Sigmoid colon (tissue), 4 donors: ENCODE measurements around a stretch of chr2.

GRCh38 chr2:239246762-239247406 is 153.9 kb downstream of the HDAC4 start:
- PRO-cap: no peak
- RAMPAGE, long total RNA, 4 experiments: no peak in any of the 4 experiments

DNA sequence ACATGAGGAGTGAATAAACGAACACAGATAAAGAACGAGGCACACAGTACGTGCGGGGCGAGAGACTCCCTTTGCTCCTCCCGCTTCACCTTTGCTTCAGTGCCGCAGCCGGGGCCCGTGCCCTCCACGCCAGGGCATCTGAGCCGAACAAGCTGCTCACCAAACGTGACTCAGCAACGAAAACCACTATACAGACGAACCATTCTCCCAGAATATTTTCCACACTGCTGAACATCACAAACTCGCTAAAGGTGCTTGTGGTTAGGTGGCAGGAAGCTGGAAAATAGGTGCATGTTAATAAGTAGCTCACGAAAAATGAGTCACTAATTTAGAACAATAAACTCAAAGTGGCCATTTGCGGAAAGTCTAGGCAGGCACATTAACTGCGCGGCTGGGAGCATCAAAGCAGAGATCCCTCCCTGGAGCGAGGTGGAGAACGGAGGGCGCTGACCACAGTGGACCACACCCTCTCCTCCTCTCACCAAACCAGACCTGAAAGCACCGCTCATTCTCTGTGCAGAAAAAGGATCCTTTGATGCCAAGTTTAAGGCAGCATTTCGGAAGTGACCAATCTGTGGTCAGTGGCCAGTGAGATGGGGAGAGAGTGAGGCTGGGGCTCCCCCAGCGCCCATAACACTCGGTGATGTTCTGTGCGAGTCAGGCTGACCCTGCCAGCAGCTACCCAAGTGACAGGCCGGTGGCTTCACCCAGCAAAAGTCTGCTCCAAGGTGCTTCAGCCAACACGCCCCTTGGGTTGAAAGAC is 153.2 kb downstream of the HDAC4 start:
- PRO-cap: no peak
- RAMPAGE, long total RNA, 4 experiments: no peak in any of the 4 experiments

DNA sequence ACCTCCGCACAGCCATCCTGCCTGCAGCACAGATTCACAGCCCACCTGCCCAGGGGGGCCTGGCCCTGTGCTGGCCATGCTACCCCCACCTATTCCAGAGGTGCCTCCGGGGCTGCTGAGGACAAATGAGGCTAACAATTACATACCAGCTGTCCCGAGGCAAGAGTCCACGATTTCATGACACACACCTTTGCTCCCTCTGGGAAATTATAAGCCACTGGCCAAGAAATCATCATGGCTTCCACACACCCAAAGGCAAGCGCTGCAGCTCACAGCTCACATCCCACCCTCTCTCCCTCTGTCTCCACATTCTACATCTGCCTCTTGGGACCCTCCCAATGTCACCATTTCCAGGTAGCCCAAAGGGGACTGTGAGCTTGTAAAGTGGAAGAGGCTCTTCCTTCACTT is 134.4 kb downstream of the HDAC4 start:
- PRO-cap: no peak
- RAMPAGE, long total RNA, 4 experiments: no peak in any of the 4 experiments

- PRO-cap: no peak
- RAMPAGE, long total RNA, 4 experiments: no peak in any of the 4 experiments
Observed at GRCh38 chr2:239269238-239269805, 131.5 kb downstream of the HDAC4 start.

DNA sequence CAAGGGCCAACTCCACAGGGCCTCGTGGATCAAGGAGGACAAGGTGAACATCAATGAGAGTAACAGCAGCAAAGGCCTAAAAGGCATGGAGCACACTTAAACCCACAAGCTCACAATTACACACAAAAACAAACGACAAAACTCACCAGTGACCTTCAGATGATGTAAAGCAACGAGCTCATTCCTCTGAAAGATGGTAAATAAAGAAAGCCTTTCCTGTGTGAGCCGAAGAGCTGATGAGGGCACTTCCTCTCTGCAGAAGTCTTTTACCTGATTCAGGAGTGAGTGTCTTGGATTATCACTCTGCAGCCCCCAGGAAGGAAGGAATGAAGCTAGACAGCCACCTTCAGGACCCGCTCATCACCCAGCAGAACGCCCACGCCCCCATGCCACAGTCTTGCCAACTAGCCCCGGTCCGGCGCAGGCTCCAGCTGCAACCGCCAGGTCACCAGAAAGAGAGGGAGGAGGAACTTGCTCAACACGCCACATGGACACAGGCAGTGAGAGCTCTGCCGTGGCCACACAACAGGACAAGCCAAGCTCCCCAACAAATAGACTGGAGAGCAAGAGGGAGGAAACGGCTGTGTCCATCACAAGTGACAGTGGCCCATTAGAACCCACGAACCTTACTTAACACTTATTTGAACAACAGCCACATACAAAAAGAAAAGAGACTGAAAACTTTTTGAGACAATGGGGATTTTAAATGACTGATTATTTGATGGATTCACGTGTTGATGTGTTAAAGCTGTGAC is 127.4 kb downstream of the HDAC4 start:
- PRO-cap: no peak
- RAMPAGE, long total RNA, 4 experiments: no peak in any of the 4 experiments

- PRO-cap: no peak
- RAMPAGE, long total RNA, 4 experiments: no peak in any of the 4 experiments
Observed at GRCh38 chr2:239318850-239320006, 81.6 kb downstream of the HDAC4 start.

DNA sequence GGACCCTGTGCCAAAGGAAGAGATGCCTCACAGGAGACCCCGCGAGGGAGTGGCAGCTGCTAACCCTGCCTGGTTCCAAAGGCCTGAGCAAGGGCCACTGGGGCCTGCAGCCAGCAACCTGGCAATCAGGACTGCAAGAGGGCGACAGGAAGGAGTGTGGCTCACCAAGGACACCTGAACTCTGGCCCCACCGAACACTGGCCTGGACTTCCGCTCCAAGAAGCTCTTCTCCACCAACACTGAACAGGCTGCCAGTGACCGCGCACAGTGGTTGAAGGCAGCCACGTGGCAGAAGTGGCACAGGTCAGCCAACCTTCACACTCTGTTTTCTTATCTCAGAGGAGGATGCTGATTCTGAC is 70.5 kb downstream of the HDAC4 start:
- PRO-cap: no peak
- RAMPAGE, long total RNA, 4 experiments: no peak in any of the 4 experiments

- PRO-cap: no peak
- RAMPAGE, long total RNA, 4 experiments: no peak in any of the 4 experiments
Observed at GRCh38 chr2:239725369-239725789, 299.8 kb downstream of the NDUFA10 start.

- PRO-cap: no peak
- RAMPAGE, long total RNA, 4 experiments: no peak in any of the 4 experiments
Observed at GRCh38 chr2:239953424-239954078, 71.6 kb downstream of the NDUFA10 start.

DNA sequence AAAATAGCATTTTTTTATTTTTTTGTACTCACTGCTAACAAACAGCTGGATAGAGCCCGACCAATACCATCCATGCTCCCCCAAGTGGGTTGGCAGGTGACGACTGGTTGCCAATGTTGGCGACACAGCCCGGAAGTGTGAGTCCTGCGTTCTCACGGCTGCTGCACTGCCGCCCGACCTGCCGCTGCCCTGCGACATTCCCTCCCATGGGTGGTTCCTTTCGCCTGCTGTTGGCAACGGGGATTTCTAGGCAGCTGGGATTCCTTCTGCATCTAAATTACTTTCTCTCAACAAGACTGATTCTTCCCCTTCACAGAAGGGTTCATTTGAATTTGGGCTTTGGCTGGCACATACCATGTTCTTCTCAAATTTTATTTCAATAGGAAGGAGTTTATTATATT is 70.4 kb downstream of the NDUFA10 start:
- PRO-cap: unidirectional peak, minus-strand start at position 168 of the sequence
- RAMPAGE, long total RNA, 4 experiments: no peak in any of the 4 experiments

GRCh38 chr2:240450939-240451572 is 15.6 kb downstream of the GPC1 start:
- PRO-cap: no peak
- RAMPAGE, long total RNA, 4 experiments: no peak in any of the 4 experiments

GRCh38 chr2:240467035-240468104 is 31.9 kb downstream of the GPC1 start:
- PRO-cap: no peak
- RAMPAGE, long total RNA, 4 experiments: no peak in any of the 4 experiments

DNA sequence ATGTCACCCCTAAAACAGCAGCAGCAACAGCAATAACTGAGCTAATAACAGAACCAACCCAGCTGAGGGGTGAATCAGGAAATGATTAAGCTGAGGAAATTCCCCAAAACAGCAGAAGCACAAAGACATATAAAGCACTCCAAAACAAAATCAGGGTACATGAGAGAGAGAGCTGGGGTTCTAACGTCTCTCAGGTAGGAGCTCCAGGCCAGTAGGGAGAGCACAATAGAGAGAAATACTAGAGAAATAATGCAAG is 43.8 kb downstream of the ANKMY1 start:
- PRO-cap: no peak
- RAMPAGE, long total RNA, 4 experiments: no peak in any of the 4 experiments

DNA sequence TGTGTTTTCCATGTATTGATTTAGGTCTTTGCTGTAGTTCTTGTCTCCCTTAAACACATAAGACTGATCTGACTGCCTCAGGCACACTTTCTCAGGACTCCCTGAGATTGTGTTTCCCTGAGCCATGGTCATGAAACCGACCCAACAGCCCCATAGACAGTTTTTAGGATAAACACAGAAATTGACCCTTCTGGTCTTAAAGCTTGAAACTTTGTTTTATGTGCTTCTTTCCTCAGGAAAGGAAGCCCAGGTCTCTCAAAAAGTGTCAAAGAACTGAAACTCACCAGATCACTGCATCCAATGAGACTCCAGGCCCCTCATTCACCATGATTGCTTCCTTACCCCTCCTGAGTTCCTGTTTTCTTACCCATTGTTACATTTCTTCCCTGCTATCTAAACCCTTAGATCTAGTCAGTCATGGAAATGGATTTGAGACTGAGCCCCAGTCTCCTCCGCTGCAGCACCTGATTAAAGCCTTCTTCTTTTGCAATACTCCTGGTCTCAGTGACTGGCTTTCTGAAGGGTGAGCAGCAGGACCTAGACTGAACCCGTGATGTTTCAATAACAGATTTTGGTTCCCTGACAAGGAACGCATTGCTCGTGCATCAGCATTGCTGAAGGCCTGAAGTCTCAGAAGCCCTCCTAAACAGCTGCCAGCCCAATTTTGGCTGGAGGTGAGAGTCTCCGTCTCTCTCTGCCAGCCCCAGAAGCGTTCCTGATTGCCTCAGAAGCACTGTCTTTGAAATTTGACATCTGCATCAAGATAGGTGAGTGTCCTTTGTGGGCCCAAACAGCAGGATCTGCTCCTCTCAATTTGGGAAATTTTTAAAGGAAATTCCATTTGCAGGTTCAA is 17.3 kb downstream of the ANKMY1 start:
- PRO-cap: no peak
- RAMPAGE, long total RNA, 4 experiments: no peak in any of the 4 experiments

- PRO-cap: no peak
- RAMPAGE, long total RNA, 4 experiments: no peak in any of the 4 experiments
Observed at GRCh38 chr2:240556313-240557187, 1.2 kb downstream of the ANKMY1 start.

- PRO-cap: no peak
- RAMPAGE, long total RNA, 4 experiments: no peak in any of the 4 experiments
Observed at GRCh38 chr2:240565211-240565370, 3.2 kb upstream of the RNPEPL1 start.

GRCh38 chr2:240565371-240566124 is 2.7 kb upstream of the RNPEPL1 start:
- PRO-cap: no peak
- RAMPAGE, long total RNA, 4 experiments: no peak in any of the 4 experiments

GRCh38 chr2:240591779-240592564 is 5.4 kb downstream of the CAPN10 start:
- PRO-cap: no peak
- RAMPAGE, long total RNA, 4 experiments: no peak in any of the 4 experiments

- PRO-cap: no peak
- RAMPAGE, long total RNA, 4 experiments: no peak in any of the 4 experiments
Observed at GRCh38 chr2:240619448-240620197, 5.7 kb upstream of the GPR35 start.

GRCh38 chr2:240709647-240710130 is 18.0 kb downstream of the AQP12A start:
- PRO-cap: no peak
- RAMPAGE, long total RNA, 4 experiments: no peak in any of the 4 experiments